Neutrophil (primary cell): ENCODE measurements around a stretch of chr10.

GRCh38 chr10:4867389-4867995, 41.5 kb downstream of the AKR1E2 start:
- PRO-cap, result no peak

- PRO-cap, result no peak
These were observed 42.7 kb downstream of the CALML5 start for GRCh38 chr10:5456471-5457186.

- PRO-cap, result no peak
These were observed 41.2 kb downstream of the CALML5 start for GRCh38 chr10:5458229-5458478.

- PRO-cap, result no peak
These were observed 11.9 kb downstream of the CALML5 start for GRCh38 chr10:5487432-5487959.

DNA sequence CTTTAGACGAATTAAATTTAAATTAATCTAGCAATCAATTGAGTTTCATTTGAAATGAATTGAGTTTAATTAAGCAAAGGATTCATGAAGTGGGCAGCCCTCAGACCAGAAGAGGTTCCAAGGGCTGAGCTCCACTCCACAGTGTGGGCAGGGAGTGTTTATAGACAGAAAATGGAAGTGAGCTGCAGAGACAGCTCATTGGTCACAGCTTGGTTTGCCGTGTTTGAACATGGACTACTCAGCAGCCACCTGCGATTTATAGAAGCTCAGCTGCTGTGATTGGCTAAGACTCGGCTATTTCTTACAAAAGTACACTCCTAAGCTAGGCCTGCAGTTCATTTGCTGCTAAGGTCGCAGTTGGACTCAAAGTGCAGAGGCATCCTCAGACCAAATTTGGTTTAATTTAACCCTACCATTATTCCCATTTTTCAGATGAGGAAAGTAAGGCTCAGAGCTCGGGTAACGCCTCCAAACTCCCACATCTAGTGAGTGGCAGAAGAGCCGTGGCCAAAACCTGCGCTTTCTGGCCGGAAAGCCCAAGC, 24.9 kb downstream of the CALML3 start:
- PRO-cap, result no peak

GRCh38 chr10:5564535-5565282, 39.9 kb downstream of the CALML3 start:
- PRO-cap, result no peak

GRCh38 chr10:5684927-5685852, 552 bp downstream of the TASOR2 start:
- PRO-cap, result no peak

GRCh38 chr10:5725761-5726363, 41.2 kb downstream of the TASOR2 start:
- PRO-cap, result no peak

DNA sequence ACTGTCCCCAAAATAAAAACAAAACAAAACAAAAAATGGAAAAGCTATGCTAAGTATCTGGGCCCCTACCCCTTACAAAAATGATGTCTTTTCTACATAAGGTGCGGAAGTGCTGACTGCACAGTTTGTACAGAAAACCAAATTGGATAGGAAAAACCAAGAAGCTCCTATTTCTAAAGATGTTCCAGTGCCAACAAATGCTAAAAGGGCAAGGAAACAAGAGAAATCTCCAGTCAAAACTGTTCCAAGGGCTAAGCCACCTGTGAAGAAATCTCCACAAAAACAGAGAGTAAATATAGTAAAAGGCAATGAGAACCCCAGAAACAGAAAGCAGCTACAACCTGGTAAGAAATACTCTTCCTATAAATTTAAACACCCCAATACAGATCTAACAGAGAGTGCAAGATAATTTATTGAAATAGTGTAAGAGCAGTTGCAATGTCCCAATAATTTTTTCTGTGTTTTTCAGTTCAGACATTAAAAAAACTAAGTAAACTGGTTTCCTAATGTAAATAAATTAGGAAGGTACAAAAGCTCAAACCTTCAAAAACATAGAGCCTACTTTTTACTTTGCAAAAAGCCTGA, 50.7 kb downstream of the TASOR2 start:
- PRO-cap, result no peak

DNA sequence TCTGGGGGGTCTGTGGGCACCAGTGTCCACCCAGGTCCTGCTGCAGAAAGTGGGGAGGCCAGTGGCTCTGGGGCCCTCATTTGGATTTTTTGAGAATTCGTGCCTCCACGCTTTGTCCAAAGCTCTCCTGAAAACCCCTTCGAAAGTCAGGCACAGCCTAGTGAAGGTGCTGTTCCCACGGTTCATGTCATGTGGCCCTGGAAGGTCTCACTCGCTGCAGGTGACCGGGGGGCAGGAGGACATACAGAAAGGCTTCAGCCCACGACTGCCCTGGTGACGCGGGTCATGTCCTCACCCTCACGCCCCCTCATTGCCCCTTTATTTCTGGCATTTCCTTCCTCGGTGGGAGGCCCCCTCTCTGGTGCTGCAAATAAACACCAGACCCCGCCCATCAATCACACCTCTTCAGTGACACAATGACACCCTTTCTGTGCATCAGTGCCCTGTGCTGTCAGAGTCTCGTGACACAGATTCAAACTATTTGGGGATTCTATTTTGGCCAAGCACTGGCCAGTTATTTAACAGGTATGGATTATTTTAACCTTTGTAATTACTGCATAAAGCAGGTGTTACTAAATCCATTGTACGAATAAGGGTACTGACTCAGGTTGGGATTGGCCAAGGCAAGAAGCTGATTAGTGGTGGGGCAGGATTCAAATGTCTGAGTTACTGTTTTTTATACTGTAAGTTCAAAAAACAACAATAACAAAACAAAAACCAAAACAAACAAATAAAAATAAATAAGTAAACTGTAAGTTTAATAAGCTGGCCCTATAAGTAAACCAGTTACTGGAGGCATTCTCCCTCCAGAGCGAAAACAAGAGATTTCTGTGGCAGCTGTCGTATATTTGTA, 27.8 kb upstream of the GDI2 start:
- PRO-cap, result no peak

DNA sequence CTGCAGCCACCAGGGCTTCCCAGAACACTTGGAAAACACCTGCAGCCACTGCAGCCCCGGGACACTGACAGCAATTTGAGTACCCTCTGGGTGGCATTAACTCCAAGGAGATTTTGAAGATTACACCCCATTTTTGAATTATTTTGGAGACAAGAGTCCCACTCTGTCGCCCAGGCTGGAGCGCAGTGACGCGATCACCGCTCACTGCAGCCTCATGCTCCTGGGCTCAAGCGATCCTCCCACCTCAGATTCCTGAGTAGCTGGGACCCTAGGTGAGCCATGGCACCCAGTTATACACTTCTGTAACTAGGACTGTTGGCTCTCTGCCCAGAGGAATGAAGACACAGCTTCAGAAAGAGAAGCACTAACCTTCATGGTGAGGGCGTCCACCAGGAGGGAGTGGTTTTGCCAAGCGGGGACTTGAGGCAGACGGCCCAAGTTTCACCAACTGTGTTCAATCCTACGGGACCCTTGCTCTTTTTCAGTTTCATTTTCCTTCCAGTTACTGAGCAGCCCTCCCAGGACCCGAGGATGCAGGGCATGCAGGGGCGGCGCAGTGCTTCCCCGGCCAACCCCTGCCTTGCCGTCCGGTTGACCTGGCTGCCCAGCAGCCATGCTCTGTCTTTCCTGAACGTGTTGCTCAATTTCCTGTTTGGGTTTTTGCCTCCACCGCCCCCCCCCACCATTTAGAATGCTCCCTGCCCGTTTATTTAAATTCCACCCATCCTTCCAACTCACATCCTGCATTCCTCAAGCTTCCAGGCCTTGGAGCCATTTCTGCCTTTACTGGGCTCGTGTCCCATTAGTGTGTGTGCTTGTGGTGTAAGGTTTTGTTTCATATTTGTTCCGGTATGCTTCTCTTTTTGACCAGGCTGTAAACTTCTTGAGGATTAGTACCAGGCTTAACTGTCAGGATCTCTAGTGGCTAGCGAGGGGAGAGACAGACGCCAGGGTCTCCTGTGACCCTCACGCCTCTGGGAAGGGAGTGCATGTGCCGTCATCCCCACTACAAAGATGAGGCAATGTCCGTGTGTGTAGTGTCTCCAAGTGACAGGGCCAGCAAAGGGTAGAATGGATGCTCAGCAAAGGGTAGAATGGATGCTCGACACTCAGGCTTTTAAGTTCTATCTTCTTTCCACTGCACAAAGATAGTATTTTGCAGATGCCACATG, 31.7 kb downstream of the IL15RA start:
- PRO-cap, result no peak

DNA sequence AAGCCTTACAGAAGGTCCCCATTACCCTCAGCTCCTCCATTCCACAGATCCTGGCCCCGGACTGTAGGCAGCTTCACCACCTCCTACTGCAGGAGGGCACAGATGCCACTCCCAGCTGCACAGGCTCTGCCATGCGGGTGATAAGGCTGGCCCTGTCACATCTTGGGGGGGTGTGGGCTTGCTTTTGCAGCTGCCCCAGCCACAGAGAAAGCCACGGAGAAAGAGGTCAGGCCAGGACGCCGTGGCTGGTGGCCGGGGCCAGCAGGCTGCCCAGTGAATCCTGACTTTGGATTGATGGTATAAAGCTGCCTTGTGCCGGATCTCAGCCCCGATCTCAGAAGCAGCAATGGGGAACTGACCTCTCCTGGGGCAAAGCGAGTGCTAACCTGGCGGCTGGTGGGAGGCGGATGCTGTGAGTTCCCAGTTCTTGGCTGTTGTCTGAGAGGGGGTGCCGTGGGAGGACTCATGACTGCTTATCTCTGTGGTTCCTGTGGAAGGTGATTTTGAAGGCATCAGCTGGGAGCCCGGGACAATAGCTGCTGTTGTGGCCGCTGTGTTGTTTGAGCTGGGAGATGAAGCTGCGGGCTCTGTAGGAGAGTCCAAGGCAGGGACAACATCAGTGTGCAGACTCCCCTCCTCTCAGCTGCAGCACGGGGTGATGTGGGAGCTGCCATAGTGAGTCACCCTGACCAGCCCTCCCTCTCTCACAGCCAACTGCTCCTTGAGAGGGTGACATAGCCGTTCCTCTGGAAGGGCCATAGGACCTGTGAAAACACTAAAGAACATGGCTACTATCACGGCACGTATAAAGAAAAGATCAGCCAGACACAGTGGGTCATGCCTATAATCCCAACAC, 17.1 kb downstream of the IL15RA start:
- PRO-cap, result no peak

- PRO-cap, result no peak
These were observed 12.0 kb downstream of the IL15RA start for GRCh38 chr10:5965194-5965827.

- PRO-cap, result no peak
These were observed 2.8 kb downstream of the RBM17 start for GRCh38 chr10:6091492-6092193.

DNA sequence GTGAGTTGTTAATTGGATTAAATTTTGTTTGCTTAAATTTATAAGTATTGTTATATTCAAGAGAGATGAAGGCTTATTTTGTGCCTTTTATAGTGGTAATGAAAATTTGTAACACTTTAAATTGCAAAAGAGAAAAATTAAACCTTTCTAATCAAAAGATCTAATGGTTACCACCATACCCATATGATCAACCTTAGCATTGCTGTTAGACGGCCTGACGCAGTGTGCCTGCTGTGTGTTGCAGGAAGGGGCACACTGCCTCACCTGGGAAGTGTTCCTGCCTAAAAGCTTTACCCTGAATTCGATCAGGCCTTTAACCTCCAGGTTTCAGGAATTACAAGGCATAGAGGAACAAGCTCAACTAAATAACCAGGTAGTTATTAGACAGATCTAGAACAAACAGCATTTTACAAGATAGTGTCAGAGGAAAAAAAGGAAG, 11.3 kb downstream of the RBM17 start:
- PRO-cap, result no peak

DNA sequence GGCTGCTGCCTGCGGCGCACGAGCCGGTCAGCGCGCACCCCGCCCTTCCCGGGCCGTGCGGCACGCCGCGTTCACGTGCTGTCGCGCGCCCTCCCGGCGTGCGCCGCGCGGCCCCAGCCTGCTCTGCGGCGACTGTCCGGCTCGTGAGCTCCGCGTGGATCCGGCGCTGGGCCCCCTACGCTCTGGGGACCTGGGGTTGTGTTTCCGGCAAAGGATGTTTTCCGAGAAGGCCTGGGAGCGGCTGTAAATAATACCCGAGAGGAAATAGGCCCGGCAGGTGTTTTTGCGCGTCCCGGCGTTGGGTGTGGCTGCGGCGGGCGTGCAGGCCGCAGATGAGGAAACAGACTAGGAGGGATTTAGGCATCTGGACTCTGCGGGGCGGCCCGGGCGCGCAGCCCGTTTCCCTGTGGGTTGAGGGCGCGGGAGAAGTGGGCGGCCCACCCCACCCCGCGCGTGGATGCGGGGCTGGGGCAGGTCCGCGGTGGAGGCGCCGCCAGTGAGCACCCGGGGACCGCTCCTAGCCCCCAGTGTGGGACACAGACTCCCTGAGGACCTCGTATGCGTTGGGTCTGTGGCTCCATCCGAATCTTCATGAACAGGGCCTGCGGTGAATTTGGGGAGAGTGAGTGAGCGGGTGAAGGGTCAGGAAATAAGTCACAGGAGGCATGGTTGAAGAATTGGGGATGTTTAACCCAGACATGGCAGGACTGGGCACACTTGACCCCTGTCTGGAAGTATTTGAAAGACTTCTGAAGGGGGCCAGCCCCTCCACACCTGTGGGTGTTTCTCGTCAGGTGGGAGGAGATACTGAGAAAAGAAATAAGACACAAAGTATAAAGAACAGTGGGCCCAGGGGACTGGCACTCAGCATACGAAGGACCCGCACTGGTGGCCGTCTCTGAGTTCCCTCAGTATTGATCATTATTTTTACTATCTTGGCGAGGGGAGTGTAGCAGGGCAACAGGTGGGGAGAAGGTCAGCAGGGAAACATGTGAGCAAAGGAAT, 38.7 kb upstream of the PFKFB3 start:
- PRO-cap, result no peak

DNA sequence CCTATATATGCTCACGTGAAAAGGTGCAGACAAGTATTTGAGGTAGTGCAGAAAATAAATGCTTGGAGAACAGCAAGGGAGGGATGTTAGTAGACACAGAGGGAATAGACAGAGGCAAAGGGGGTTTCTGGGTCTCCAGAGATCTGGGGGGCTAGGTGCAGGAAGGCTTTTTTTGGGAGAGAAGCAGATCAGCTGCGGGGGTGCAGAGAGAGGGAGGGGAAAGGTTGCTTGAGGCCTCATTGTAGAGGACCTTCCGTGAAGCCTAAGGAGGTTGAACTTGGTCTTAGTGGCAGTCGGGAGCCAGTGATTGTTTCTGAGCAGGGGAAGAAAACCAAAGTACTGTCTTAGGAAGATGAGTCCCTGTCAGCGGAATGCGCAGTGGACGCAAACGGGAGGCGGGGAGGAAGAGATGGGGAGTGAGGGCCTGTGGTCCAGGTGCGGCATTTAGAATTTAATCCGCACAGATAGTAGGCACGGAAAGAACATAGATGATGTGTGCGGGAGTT, 29.2 kb upstream of the PFKFB3 start:
- PRO-cap, result no peak

DNA sequence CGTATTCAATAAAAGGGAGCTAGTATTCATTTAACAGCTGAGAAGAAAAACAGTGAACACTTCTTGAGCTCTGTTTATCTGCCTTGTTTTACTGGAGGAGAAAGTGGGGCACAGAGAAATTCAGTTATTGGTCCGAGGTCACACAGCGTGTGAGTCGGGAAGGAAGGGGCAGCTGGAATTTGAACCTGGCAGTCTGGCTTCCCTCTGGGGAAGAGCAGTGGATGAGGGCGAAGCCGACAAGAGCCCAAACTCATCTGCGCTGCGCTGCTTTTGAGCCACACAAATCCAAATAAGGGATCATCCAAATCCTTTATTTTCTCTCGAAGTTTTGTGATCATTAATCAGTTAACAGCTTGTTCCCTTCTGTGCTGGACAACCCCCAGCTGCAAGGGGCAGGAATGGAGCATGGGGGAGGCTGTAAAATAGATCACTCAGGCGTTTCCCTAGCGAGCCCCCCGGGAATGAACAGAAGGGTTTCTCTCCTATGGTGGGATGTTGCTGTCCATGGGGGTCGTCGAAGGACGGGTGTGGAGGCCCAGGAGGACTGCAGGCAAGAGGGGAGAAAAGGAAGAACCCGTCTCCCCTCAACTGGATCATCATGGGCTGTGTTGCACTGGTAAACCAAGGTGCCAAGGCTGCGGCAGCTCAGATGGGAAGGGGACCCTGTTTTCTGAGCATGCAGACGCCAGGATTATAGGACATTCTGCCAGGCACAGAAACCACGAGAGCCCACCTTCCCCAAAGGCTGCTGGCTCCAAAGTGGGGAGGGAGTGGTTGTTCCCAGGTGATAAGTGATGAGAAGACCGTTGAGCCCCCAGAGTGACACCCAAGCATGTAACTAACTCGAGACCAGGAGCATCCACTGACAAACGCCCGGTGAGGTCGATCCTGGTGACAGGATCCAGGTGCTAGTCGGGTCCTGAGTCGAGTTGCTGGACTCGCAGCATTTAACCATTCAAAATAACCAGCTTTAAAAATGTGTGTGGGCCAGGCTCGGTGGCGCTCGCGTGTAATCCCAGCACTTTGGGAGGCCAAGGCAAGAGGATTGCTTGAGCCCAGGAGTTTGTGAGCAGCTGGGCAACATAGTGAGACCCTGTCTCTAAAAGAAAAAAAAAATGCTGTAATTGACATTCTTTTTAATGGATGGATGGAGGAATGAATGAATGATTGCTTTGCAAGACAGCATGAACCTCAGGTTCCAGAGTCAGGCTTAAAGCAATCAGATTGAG, 23.2 kb upstream of the PFKFB3 start:
- PRO-cap, result no peak

- PRO-cap, result no peak
These were observed 109.8 kb downstream of the PFKFB3 start for GRCh38 chr10:6312676-6312875.

GRCh38 chr10:6586334-6587005, 6.4 kb upstream of the PRKCQ start:
- PRO-cap, result no peak